ENCODE measurements around the genes COL20A1 and KCNQ2.

DNA sequence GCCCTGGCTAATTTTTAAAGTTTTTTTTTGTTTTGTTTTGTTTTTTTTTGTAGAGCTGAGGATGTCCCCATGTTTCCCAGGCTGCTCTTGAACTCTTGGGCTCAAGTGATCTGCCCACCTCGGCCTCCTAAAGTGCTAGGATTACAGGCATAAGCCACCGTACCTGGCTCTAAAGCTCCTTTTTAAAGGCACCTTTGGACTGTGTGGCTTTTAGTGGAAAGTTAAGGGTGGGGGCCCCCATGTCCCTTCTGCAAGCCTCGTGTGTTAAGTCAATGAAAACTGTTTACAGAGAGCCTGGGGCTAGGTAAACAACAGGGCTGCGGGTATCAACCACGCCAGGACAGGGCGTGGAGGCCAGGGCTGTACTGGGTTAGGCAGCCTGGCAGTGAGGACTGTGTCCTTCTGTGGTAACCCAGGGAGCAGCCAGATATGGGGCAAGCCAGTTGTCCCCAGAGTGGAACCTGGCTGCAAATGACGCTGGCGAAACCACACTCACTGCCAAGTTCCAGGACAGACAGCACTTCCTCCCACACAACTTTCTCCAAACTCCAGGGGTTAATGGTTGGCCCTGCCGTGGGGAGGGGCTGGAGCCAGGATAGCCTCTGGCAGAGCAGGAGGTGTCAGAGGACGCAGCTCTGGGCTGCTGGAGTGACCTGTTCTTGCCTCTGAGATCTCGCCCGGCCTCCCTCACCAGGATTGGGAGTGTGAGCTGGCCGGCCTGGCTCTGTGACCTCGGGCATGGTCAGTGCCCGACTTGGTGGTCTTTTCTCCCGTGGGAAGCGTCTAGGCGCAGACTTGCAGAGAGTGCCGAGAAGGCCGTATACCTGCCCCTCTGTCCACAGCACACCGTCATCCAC is 3.2 kb downstream of the SLC17A9 start:
- PRO-cap, result no peak

GRCh38 chr20:63175211-63175962 is 40.5 kb downstream of the YTHDF1 start:
- PRO-cap, result no peak

DNA sequence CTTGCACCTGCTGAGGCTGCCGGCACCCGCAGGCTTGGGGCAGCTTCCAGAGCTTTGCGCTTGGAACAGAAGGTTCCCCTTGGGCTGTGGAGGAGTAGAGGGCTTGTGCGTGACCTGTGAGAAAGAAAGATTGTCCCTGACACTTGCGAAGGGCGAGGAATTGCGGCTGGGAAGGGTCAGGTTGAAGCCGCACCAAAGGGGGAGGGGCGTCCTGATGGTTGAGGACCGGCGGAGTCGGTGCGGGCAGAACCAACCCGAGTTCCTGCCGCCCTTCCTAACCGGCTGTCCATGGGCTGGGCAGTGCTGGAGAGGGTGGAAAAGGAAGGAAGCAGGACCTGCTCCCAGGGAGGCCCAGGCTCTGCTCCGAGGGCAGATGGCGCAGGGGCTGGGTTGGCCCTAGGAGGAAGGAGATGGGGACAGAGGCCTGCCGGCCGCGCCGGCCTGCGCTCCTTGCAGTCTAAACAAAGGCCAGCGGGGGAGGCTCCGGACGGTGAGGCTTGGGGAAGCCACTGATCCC is 39.6 kb downstream of the YTHDF1 start:
- PRO-cap, result no peak

DNA sequence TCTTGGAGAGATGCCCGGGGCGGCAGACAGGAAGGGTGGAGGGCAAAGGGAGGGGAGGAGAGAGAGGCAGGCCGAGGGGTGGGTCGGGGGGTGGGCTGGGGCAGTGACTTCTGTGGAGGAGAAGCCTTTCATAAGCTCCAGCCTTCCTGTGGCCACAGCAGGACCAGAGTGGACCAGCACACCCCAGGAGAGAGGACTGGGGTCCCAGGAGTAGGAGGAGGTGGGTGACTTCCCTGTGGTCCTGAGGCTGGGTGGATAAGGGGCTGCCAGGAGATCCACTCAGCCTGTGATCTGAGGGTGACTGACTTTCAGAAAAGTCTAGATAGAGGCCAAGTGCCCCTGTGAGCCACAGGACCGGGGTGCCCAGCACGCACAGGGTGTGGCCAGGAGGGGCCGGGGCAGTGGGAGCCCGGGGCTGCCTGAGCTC is at the start of gene COL20A1:
Gene COL20A1, plus strand, starts transcription at position 131 of the 427 bp plus-strand sequence.
- PRO-cap, result no peak

DNA sequence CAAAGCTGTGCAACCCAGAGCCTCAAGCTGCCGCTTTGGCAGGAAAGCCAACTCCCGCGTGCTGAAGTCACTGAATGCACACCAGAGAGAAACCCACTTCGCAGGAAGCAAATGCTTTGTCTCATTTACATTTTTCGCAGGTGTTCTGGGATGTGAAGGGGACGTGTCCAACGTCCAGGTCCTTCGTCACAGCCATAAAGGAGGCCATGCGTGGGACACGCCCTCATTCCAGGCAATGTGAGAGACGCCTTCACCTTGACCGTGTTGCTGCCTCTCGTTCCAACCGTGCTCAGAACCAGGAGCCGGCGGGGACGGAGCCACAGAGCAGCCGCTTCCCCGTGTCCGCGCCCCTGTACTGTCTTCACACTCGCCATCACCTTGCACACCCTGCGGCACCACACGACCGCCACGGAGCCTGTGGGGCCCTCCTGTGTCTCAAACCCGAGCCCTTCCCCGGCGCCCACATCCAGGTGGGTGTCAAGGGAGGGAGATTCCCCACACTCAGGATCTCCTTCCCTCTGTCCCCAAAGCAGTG is 24.3 kb downstream of the KCNQ2 start:
- PRO-cap, result no peak

DNA sequence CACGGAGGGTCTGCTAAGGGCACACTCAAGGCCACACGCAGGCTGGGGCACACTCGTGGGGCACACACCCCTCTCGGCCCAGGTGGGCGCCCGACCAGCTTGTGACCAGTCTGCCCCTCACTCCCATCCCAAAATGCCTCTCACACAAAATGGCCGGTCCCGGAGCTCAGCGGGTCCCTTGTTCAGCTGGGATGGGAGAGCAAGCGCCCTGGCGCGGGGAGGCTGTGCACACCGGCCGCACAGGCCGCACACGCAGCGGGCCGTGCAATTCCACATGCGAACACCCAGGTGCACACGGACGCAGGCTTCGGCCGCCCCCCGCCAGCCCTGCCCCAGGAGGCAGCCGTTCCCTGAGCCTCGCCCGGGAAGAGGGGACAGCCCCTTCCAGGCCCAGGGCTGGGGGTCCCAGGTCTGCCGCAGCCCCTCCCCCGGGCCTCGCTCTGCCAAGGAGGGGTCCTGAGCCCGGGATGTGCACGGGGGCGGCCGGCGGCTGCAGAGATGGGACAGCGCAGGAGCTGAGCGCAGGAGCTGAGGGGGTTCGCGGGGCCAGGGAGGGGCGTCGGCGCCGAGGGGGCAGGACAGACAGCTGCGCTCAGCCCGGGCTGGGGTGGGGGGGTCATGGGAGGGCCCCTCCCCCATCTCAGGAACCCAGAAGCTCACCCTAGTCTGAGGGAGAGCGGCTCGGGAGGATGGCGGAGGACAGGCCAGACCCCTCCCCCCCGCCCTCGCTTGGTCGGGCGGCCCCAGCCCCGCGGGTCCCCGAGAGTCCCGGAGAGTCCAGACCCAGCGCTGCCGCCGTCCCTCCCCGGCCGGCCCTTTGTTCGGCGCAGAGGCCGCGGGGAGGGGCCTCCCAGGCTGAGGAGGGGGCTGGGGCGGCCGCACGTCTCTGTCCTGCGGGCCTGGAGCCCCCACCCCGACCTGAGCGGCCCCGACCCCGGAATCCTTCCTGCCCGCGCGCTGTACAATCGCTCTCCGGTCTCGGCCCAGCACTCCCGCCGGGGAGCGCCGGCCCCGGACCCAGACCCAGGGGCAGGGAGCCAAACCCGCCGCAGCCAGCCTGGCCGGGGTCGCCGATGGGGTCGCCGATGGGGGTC is 1.1 kb downstream of the KCNQ2 start:
- PRO-cap, result no peak

- PRO-cap, result no peak
These were observed at the start of gene KCNQ2 for GRCh38 chr20:63472129-63472882. Gene KCNQ2 (minus strand): TSS chr20:63472655.

DNA sequence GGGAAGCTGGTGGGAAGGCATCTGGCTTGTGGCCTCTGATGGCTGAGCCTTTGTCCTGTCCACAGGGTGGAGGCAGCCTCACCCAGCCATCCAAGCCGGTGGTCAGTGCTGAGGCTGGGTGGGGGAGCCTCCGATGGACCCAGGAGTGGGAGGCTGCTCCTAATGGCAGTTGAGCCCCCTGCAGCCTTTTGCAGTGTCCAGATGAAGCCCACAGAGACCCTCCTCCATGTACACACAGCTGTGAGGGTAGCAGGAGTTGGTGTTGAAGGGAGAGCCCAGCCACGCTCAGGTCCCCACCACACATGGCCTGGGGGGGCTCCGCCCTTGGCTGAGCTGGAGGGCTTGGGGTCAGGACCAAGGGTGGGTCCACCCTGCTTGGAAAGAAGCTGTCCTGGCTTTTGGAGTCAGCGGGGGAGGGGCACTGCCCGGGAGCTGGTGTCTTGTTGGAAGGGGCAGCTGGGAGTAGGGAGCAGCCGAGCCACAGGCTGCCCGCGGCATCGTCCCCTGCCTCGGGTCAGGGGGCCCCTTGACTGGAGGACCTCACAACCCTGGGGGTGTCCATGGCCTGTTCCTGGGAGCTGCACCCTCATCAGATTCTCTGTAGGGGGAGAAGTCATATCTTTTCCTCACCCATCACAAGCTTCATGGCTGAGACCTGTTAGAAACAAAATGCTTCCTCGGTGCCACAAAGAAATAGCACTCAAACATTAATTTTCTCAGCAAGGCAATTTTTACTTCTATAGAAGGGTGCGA is 2.7 kb downstream of the PPDPF start:
- PRO-cap, result no peak

DNA sequence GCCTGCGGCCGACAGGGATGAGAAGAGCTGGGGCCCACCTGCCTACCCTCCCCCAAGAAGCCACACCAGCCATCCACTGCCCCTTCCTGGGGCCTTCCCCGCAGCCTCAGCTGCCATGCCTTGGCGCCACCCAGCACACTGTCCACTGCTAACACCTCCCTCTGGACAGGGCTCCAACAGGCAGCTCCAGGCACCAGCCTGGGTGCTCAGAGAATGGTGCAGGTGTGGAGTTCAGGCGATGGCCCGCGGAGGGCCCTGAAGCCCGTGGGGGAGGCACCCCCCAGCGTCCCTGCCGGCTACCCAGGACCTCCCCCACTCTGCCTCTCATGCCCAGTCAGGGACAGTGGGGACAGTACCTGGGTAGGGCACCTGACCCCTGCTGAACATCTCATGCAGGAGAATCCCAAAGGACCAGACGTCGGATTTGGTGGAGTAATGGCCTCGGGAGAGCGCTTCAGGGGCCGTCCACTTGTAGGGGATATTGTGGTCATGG is 7.4 kb downstream of the PTK6 start:
- PRO-cap, result no peak

DNA sequence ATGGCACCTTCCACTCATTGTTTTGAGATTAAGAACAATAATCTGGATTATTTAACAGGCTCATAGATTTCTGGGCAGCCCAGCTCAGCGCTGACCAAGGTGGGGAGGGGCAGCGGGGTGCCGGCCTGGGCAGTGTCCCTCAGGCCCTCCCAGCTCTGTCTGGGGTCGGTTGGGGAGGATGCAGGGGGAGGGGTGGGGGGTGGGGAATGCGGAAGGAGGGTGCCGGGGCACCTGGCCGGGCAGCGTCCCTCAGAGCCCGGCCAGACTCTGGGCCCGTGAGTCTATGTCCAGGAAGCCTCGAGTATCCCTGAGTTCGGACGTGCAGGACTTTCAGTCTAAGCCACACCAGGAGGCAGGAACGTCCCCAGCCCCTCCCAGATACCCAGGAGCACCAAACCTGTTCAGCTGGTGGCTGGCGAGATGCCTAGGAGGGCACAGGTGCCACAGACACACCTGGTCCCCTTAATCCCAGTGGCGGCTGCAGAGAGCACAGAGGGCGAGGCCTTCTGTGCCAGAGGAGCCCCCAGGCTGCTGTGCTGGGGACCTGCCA is 1.4 kb upstream of the PTK6 start:
- PRO-cap, result no peak

- PRO-cap, result no peak
These were observed 2.3 kb downstream of the SRMS start for GRCh38 chr20:63545090-63545902.

GRCh38 chr20:63568933-63569747 is 4.9 kb downstream of the HELZ2 start:
- PRO-cap, result no peak

DNA sequence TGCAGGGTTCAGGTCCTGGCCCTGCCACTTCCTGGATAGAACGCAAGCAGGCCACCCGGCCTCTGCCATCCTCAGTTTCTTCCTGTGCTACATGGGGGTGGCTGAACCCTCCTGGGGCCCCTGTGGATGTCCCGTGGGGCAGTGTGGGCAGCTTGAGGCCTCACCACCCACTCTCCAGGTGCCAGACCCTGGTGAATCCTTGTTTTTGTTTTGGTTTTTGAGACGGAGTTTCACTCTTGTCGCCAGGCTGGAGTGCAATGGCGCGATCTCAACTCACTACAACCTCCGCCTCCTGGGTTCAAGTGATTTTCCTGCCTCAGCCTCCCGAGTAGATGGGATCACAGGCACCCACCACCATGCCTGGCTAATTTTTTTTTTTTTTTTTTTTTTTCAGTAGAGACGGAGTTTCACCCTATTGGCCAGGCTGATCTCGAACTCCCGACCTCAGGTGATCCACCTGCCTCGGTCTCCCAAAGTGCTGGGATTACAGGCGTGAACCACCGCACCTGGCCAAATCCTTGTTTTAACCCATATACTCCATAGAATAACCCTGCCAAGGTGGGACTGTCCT is 4.2 kb downstream of the HELZ2 start:
- PRO-cap, result no peak

DNA sequence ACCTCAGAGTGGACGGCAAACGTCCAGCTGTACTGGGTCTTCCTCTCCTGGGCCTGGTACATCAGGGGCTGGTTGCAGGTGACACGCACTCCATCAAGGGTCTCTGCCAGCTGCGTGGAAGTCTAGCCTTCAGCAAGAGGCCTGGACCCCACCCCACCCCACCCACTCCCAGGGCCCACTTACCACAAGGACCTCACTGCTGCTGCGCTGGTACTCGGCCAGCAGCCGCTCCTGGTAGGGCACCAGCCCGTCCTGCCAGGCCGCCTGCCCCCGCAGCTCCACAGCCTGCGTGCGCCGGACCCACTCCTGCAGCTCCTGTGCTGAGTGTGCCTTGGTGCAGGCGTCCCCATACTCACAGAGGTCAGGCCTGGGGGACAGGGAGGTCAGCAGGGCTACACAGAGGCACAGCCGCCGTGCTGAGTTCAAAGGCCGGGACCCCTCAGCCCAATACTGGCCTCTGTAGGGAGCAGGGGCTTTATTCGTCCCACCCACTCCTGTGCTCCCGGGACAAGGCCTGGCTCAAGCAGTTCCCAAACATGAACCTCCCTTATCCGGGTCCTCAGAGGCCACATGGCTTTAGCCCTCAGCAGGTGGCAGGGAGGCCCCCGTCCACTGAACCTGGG is 3.4 kb downstream of the HELZ2 start:
- PRO-cap, result no peak

DNA sequence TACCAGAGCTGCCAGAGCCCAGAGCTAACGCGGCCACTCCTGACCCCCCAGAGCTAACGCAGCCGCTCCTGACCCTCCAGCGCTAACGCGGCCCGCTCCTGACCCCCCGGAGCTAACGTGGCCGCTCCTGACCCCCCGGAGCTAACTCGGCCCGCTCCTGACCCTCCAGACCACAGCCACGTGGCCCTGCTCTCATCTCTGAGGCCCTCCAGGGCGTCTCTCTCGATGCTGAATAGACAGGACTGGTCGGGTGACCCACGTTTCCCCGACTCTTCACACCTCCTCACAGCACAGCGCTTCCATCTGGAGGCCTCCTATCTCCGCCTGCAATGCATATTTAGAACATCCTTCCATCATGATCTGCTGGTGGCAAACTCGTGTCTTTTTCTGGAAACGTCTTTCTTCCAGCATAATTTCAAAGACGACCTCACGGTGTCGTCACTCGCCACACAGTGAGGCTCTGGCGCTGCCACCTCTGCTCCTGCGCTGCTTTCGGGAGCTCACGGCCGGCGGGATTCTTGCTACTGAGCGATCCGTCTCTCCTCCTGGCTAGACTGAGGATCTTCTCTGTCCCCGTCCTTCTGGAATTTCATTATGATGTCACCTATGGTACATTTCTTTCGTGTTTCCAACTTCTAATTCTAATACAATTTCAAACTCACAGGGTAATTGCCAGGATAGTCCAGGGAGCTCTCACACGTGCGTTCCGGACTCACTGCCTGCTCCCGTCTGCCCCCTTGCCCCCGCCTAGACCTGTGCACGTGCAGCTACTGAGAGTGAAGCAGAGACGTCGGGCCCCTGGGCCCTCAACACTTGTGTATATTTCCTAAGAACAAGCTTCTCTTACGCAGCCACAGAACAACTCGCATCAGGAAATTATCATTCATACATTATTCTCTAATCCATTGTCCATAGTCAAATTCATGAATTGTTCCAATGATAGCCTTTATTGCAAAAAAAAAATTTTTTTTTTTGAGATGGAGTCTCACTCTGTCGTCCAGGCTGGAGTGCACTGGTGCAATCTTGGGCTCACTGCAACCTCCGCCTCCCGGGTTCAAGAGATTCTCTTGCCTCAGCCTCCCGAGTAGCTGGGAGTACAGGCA is 25.4 kb upstream of the HELZ2 start:
- PRO-cap, result no peak

- PRO-cap, result no peak
These were observed 2.5 kb downstream of the GMEB2 start for GRCh38 chr20:63624344-63624768.

- PRO-cap, result no peak
These were observed 11.2 kb downstream of the STMN3 start for GRCh38 chr20:63642001-63642502.

GRCh38 chr20:63687398-63687791 is 9.1 kb upstream of the TNFRSF6B start:
- PRO-cap, result no peak

- PRO-cap, result no peak
These were observed 7.6 kb upstream of the TNFRSF6B start for GRCh38 chr20:63688953-63689210.

DNA sequence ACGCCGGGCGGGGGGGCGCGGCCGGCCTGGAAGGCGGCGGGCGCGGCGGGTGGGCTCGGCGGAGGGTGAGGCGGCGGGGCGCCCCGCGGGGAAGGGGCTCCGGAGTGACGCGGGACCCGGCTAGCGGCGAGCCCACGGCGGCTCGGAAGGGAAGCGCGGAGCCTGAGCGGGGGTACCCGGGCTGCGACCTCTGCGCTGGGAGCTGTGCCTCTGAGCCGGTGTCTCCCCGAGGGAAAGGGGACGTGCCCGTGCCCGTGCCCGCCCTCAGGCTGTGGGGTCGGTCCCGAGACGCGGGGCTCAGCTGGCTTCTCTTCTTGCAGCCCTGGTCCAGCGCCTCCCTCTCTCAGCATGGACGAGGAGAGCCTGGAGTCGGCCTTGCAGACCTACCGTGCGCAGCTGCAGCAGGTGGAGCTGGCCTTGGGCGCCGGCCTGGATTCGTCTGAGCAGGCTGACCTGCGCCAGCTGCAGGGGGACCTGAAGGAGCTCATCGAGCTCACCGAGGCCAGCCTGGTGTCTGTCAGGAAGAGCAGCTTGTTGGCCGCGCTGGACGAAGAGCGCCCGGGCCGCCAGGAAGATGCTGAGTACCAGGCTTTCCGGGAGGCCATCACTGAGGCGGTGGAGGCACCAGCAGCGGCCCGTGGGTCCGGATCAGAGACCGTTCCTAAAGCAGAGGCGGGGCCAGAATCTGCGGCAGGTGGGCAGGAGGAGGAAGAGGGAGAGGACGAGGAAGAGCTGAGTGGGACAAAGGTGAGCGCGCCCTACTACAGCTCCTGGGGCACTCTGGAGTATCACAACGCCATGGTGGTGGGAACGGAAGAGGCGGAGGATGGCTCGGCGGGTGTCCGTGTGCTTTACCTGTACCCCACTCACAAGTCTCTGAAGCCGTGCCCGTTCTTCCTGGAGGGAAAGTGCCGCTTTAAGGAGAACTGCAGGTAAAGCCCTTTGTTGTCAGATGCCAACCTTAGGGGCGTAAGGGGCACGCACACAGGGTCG is 690 bp downstream of the ZGPAT start:
- PRO-cap, result no peak

All from ReNcell CX (cell line).